HGPS cell (cell line): ENCODE results near the genes TMEM47, SRPX and RPGR.

DNA sequence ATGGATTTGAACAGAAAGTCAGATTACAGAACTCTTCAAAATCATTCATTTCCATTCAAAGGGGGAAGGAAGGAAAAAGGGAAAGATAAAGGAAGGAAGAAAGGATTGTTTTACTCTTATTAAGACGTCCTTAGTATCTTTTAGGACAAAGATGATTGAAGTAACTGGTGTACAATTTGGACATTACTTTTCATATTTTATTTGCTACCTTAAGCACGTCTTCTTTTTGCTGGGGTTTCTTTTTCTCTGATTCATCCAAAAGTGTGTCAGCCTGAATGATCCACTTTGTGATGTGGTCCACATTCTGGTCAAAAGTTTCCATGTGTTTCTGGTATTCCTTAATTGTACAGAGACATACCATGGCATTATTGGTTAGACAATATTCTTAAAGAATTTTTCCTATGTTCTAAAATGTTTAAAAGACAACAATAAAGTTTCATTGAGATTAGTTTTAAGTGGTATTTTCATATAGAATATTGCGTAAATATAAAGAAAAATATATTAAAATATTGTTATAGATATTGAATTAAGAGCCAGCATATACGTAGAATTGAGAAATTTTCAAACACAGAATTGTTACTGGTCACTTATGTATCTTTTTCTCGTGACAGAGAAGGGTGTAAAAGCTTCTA lies 846.9 kb downstream of the DMD start:
- RRBS, result no CpG with 5 or more reads among the region's 5 CpGs

DNA sequence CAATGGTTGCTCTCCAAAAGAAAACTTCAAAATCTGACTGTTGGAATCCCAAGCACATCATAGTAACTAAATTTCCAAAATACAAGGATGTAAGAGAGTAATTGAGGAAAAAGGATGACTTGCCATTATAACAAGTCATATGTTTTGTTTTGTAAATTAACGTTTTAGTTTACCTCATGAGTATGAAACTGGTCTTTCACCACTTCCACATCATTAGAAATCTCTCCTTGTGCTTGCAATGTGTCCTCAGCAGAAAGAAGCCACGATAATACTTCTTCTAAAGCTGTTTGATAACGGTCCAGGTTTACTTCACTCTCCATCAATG lies 566.6 kb downstream of the DMD start:
- RRBS, result no CpG with 5 or more reads among the region's 3 CpGs

GRCh38 chrX:33725776-33726182 lies 406.3 kb downstream of the FAM47A start:
- RRBS, result no CpG with 5 or more reads among the region's 10 CpGs

DNA sequence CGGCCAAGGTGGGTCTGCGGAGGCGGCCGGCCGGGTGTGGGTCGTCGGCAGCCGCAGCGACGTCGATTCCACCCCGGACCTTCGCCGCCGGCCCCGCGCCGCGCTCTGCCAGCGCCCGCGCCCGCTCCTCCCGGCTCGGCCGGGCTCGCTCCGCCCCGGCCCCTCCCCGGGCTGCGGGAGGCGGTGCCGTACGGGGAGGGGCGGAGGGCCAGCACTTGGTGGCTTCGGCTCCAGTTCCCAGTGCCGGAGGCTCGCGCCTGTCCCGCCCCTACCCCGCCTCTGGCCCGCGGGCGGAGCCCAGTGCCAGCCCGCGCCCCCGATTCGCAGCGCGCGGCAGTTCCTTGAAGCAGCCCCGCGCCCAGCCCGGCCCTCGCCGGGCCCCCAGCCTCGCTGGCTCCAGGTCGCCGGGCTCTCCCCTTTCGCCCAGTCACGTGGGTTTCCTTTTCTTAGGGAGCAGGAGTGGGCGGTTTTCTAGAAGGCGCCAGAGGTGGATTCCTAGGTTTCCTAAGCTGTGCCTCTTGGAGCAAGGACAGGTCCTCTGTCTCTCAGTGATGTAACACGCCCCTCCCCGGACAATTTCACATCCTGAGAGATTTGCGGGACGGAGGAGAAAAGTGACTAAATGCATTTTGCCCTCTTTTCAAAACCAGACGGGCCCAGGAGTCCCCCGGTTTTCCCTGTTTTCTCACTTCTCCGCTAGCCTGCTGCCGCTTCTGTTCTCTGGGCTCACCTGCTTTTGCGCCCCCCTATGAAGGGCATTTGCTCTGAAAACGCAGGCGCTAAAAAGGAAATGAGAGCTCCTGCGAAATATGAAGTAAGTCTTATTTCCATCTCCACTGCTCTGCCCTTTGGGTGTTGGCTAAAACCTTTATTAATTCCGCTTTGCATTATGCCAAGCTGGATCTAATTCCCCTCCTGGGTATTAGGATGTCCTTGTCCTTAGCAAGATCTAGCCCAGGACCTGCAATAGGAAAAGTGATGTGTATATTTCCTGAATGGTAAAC lies at the start of gene TMEM47:
TSS of gene TMEM47 (minus strand) at position 107 of the 1,004 bp plus-strand sequence.
- RRBS, result 2% methylated on average over 30 of the region's 76 CpGs

DNA sequence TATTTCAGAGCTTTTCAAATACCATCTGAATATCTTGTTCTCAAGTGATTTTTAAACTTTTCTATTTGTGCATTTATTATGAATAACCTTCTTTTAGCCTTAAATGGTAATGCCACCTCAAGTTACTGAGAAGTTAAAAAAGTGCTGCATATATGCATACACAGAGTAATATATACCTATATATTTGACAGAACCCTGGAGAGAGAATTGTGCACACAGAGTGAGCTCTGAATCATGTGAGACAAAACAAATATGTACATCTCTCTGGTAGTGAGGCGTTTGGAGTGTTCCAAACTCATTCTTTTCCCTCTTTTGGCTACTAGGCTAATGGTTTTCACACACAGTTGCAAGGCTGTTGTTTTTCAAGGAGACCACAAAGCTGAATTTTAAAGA lies 46.0 kb downstream of the CFAP47 start:
- RRBS, result no CpG with 5 or more reads among the region's 1 CpG

DNA sequence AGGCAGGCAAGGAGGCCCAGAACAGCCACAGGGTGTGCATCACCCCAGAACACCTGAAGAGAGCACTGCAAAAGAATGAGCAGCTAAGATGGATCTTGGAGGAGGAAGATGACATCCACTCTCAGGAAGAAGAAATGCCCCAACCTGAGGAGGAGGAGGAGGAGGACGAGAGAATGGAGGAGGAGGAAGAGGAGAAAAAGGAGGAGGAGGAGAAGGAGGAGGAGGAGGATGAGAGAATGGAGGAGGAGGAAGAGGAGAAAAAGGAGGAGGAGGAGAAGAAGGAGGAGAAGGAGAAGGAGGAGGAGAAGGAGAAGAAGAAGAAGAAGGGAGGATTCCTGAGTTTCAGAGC lies 288.1 kb upstream of the FAM47C start:
- RRBS, result no CpG with 5 or more reads among the region's 1 CpG

DNA sequence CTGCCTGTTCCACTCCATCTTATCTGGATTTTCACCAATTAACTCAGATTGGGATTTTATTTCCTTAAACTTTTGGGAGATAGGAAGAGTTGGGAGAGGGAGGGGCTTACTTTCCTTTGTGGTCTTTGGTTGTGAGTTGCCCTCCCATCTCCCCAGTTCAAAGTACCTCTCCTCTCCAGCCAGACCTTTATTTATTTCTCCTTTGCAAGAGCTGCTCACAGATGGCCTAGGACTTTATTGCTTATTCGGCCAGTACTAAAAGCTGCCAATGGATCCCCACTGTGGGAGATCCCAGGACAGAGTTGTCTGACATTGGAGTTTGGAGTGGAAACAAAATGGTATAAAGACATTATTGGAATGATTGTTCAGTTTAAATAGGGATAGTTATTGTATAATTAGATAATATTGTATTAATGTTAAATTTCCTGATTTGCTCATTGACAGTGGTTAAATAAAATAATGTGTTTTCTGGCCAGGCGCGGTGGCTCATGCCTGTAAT lies 49.5 kb upstream of the FAM47C start:
- RRBS, result no CpG with 5 or more reads among the region's 3 CpGs

- RRBS, result no CpG with 5 or more reads among the region's 5 CpGs
Measured at GRCh38 chrX:37348577-37348850, 650 bp upstream of the PRRG1 start.

DNA sequence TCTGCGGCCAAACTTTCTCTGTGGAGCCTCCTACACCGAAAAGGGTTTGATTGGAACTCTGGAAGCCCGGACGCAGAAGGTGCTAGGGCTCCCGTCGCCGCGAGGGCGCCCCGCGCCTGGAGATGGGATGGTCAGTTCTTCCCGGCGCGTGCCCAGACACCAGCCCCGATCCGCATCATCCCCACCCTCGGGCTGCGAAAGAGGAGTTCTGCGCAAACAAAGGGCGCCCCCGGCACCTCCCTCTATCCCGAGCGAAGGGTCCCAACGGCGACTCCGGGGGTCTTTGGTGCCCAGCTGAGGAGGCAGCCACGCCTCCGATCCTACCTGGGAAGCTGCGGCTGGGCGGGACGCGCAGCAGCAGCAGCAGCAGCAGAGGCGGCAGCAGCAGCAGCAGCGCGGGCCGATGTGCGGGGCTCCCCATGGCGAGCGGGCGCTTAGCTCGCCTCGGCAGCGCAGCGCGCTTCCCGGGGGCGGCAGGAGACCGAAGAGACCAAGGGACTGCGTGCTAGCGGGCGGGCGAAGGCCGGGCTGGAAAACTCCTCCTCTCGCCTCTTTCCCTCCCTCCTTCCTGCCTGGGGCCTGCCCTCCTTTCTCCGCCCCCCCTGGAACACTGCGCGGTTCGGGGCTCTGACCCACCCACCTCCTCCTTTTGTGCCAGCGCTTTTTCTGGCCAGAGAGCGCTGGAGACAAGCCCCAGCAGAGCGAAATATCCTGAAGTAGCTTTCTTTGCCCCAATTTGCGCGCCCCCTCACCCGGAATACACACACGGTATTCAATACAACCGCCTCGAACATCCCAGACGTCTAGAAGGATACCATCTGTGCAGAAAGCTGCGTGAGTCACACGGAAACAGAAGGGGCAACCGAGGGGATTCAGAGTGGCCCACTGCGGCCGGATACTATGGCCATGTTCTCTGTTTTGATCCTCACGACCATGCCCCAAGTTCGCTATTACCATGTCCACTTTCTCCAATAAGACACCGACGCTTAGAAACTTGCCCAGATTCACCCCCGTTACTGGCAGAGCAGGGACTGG lies at the start of gene SRPX:
TSS of gene SRPX (minus strand) at position 500 of the 1,035 bp plus-strand sequence.
- RRBS, result 2% methylated on average over 26 of the region's 78 CpGs

DNA sequence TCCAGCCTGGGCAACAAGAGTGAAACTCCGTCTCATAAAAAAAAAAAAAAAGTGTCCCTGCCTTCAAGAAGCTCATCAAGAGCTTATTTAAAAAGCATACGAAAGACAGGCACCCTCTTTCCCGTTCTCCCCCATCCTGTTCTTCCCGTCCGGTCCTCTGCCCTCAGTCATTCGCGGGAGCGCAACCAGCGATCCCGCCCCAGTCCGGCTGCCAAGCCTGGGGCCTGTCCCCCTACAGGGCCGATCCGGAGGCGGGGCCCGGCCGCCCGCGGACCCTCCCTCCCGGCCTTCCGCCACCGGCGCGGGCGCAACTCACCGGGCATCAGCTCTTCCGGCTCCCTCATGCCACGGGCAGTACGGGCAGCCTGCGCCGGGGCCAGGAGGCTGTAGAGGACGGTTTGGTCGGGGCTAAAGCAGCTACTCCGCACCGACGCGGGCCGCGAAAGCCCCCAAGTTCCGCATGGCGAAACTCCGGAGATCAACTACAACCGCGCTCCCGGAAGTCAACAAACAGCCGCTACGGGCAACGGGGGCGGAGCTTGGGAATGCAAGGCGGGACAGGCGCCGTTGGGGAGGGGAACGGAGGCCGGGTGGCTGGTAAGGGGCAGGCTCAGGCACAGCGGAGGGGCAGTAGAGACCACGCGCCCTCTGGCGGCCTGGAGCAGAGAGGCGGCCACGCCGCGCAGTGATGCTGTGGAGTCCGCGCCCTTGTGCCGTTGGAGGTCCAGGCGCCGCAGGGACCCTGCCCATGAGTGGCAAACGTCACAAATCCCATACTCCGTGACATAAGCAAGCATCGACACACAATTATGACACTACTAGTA lies at the start of gene RPGR:
TSS of gene RPGR (minus strand) at position 486 of the 824 bp plus-strand sequence.
- RRBS, result 2% methylated on average over 25 of the region's 69 CpGs

DNA sequence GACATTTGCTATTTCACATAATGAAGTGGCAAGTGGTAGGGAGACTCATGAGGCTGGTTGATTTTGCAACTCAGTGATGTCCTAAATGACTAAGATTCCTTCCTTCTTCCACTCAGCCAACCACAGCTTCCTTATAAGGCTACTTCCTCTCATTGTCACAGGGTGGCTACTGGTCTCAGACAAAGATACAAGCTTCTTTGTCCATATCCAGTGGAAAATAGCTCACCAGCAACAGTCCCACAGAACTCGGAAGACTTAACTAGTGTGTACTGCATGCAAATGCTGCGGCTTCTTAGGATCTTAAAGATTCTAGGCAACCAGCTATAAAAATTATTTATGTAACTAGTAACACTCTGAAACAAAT lies 5.2 kb upstream of the OTC start:
- RRBS, result no CpG with 5 or more reads among the region's 2 CpGs

DNA sequence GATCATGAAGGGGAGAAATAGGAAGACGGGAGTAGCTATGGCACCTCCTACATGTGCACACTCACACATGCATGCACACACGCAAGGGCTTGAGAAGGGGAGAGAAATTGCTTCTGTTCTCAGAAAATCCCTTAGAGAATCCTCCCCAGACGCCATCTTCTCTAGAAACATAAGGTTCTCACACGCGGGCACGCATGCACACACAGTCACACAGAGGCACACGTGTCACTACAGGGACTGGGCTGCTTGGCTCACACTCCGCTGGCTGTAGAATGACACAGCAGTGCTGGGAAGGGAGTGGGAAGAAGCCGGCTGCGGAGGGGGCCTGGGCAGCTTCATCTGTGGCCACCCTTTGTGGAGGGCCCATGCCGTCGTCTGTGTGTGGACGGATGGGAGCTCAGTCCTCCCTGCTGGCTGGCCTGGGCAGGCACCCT lies 621.3 kb downstream of the BCOR start:
- RRBS, result no CpG with 5 or more reads among the region's 13 CpGs

- RRBS, result no CpG with 5 or more reads among the region's 5 CpGs
Measured at GRCh38 chrX:39687660-39688066, 410.1 kb downstream of the BCOR start.

DNA sequence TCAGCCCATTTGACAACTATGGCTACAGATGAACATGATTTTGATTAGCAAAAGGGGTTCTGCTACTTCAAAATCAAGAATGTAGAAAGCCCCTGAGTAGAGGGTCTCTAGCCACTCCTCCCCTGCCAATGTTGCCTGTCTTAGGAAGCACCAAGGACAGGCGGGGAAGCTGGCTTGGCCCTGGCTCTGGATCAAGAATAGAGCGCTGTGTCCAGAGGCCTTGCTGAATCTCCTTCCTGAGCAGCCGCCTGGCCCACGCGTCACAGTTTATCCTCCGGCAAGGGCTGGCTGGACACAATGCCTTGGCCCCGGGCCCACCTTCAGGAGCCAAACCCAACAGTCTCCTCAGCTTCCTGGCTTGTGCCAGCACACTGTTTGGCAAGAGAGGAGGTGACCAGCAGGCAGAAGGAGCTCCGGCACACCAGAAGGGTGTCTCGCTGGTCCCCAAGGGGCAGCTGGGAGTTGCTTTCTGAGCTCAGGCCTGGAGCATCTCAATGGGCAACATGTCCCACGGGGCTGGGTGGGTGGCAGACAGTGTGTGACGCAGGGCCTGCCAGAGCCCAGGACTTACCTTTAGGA lies 361.6 kb downstream of the BCOR start:
- RRBS, result 15% methylated on average over 2 of the region's 11 CpGs

GRCh38 chrX:39749072-39749440 lies 348.7 kb downstream of the BCOR start:
- RRBS, result no CpG with 5 or more reads among the region's 4 CpGs

DNA sequence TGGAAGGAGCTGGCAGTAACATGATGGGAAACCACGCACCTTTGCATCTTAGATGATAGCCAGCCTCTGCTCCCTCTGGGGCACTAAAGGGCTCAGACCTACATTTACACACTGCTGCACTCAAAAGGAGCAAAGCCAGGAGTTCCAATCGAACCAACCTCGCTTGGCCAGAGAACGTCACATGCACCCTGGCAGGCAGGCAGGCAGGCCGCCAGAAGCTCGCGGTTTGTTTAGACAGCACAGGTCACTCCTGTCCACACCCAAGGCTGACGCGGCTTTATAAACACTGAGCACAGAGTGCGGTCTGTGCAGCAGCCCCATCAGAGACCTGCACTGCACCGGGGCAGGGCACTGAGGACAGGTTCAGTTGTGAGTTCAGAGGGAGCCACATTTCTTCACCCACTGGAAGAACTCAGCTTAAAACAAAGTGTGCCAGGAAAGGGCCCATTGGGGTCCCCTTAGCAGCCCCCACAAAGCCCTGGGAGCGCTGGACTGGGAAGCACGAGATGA lies 143.9 kb downstream of the BCOR start:
- RRBS, result no CpG with 5 or more reads among the region's 13 CpGs

GRCh38 chrX:40006008-40006539 lies 91.7 kb downstream of the BCOR start:
- RRBS, result 19% methylated on average over 8 of the region's 45 CpGs

- RRBS, result no CpG with 5 or more reads among the region's 65 CpGs
Measured at GRCh38 chrX:40106940-40107742, 9.4 kb upstream of the BCOR start.

DNA sequence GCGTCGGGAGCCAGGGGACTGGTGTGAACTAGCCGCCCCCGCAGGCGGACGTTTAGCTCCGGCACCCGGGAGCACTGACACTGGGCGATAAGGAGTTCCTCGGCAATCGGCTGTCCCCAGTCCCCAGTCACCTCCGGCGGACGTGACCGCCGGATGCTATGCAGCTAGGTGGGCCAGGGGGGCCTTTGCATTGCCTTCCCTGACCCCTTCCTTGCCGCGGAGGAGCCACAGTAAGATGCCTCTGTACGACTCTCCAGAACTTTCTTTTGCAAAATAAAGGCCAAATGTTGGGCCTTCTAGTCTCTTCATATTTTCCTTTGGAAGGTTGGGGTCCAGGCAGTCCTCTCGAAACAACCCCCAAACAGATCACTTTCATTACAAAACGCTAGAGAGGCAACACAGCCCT lies 75.0 kb upstream of the BCOR start:
- RRBS, result 11% methylated on average over 12 of the region's 21 CpGs

GRCh38 chrX:40402893-40403092 lies 178.0 kb upstream of the ATP6AP2 start:
- RRBS, result no CpG with 5 or more reads among the region's 4 CpGs